Colic lymph node (tissue), 1 donor: Measurements from ENCODE around the genes GTF2I and HIP1.

DNA sequence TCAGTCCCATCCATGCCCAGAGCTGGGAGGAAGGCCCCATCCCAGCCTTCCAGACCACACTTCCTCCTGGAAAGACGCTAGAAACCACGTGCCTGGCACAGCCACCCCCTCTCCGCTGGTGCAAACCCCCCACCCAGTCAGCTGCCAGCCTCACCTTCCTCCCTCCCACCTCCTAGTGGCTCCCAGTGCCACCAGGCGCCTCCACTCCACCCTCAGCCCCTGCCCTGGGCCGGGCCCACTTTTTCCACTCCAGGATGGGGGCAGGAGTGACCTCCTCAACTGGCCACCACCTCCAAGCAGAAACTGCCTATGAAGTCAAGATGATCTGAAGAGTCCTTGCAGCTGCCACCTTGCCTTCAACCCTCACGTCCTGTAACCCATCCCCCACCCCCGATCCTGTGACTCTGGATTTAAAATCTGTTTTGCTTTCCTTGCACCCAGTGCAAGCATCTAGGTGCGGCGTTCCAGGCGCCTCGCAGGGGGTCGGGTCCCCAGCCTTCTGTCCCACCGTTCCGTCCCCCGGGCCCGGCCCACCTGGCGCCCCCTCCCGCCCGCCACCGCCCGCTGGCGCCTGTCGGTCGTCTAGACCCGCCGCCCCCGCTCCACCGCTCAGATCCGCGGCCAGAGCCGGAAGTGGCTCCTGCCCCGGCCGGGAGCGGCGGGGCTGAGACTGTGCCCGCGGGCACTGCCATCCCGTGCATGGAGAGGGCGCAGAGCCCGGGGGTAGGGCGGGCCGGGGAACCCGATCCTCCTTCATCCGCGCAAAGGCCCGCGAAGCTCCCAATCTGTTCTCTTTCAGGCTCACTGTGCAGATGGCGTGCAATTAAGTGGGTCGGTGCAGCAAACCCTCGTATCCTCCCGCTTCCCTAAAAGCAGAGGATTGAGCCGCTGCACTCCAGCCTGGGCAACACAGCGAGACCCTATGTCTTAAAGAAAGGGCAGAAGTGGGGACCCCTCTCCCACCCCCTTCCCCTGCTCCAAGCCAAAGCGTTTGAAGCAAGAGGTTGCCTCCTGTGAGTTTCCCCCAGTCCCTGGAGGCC lies 51.2 kb upstream of the GTF2I start:
- PRO-cap: no peak

- PRO-cap: bidirectional peak, plus-strand start at chr7:74657703, minus-strand start at chr7:74657461; unidirectional peak, plus-strand start at chr7:74657887
Measured at GRCh38 chr7:74657618-74658262, at the start of gene GTF2I. GTF2I (plus strand) TSS chr7:74657718.

- PRO-cap: no peak
Measured at GRCh38 chr7:74710774-74711497, 53.4 kb downstream of the GTF2I start.

- PRO-cap: no peak
Measured at GRCh38 chr7:74993863-74994392, 29.4 kb downstream of the CASTOR2 start.

DNA sequence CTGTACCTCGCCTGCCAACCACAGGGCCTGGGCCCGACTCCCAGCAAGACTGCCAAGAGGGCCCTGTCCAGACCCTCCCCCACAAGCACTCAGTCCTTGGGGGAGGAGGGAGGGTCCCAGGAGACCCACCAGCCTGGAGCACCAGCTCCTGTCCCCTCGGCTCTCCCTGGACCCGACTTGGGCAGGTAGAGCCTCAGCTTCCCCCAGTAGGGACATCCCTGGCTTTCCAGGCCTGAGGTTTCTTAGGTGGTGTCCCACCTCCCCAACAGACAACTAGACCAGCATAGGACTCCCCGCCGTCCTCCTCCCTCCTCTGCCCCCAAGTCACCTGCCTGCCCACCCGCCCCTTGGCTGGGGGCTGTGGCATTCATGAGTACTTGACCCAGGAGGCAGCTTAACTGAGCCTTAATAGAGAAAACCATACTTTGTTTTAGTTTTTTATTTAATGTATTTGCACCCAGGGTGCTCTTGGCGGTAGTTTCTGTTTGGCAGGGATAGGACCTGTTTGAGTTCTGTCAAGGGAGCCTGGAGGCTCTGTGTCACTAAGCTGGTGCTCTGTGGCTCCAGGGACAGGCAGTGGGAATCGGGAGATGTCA lies 48.2 kb downstream of the RCC1L start:
- PRO-cap: no peak

GRCh38 chr7:75030591-75031286 lies 42.9 kb downstream of the RCC1L start:
- PRO-cap: no peak

DNA sequence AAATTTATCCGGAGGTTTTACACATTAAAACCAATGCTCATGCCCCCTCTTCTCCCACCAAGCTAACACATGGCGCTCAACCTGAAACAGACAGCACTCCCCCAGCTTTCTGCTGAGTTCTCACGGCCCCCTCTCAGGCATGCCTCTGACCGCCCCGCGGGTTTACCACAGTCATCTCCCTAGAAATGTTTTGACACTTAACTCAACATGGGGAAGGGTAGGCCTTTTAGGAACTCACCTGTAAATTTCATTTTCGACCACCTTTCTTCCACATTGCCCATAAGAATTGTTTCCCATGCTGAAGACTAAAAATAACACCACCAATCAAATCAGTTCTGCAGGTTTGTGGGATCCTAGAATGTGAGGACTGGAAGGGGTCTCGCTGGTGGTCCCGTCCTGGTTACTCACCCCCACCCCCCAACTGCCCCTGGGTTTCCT lies 9.2 kb downstream of the RCC1L start:
- PRO-cap: no peak

DNA sequence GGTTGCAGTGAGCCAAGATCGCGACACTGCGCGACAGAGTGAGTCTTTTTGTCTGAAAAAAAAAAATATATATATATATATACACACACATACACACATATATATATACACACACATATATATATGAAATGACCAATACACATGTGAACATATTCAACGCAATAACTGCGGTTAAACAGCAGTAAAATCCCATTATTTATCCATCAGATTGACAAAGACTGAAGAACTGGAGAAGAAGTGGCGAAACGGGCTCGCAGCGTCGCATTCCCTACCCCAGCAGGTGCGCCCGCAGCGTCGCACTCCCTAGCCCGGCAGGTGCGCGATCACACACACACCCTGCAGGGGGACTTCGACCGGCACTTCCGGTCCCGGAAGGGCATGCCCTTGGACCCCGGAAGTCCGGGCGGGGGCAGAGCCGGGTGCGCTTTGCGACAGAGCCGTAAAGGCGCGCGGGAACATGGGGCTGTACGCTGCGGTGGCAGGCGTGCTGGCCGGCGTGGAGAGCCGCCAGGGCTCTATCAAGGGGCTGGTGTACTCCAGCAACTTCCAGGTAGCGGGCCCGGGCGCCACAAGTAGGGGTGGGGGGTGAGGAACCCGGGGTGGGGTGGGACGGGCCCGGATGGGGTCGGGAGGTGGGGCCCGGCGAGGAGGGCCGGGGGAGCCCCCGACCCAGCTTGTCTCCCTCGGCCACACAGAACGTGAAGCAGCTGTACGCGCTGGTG lies 14.6 kb downstream of the TRIM73 start:
- PRO-cap: no peak

GRCh38 chr7:75442418-75443284 lies 43.4 kb downstream of the POM121C start:
- PRO-cap: unidirectional peak, minus-strand start at chr7:75442690

DNA sequence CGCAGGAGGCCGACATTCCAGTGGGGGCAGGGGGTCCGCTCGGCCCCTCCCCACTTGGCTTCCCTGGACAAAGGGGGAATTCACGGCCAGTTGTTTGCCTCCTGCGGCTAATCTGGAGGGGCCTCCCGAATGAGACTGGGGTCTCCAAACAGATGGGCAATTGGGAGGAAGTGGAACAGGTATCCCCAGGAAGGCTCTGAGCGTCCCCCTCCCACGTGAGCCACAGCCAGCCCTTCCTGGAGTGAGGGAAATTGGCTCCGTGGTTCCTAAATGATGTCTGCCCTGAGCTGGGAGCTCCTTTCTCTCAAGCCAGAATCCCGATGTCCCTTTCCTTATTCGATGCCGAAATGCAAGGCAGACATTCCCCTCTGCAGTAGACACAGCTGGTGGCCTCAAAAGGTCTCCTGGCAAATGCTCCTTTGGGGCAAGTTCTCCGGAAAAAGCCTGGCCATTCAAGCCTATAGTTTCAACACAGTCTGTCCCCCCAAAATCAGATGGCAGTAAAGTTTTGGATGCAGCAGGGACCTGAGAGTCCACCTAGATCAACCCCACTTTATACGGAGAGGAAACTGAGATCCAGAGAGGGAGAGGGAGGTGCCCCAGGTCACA lies 98.9 kb downstream of the HIP1 start:
- PRO-cap: no peak

GRCh38 chr7:75711364-75712074 lies 27.2 kb downstream of the HIP1 start:
- PRO-cap: no peak

DNA sequence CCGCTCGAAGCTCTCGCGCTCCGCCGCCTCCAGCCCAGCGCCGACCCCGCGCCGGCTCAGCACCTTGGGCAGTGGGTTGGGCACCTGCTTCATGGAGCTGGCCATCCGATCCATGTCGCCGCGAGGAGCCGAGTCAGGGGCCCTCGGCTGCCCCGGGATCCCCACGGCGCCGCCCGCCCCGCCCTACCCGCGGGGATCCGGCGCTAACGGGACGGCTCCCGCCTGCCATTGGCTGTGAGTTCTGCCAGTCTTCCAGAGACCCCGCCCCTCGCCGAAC lies at the start of gene HIP1:
Gene HIP1, minus strand, starts transcription at position 135 of the 277 bp plus-strand sequence.
- PRO-cap: unidirectional peak, minus-strand start at position 135 of the sequence

DNA sequence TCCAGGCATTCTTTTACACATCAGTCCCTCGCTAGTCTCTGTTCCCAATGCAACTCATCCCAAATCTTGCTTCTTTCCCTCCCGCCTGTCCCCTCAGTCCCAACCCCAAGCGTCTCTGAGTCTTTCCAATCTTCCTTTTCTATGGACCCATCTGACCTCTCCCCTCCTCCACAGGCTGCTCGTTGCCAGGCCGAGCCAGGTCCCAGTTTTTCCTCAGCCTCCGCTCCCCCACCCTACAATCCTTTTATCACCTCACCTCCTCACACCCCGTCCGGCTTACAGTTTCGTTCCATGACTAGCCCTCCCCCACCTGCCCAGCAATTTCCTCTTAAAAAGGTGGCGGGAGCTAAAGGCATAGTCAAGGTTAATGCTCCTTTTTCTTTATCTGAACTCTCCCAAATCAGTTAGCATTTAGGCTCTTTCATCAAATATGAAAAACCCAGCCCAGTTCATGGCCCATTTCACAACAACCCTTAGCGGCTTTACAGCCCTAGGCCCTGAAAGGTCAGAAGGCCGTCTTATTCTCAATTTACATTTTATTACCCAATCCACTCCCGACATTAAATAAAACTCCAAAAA lies 8.7 kb upstream of the CCL26 start:
- PRO-cap: no peak

DNA sequence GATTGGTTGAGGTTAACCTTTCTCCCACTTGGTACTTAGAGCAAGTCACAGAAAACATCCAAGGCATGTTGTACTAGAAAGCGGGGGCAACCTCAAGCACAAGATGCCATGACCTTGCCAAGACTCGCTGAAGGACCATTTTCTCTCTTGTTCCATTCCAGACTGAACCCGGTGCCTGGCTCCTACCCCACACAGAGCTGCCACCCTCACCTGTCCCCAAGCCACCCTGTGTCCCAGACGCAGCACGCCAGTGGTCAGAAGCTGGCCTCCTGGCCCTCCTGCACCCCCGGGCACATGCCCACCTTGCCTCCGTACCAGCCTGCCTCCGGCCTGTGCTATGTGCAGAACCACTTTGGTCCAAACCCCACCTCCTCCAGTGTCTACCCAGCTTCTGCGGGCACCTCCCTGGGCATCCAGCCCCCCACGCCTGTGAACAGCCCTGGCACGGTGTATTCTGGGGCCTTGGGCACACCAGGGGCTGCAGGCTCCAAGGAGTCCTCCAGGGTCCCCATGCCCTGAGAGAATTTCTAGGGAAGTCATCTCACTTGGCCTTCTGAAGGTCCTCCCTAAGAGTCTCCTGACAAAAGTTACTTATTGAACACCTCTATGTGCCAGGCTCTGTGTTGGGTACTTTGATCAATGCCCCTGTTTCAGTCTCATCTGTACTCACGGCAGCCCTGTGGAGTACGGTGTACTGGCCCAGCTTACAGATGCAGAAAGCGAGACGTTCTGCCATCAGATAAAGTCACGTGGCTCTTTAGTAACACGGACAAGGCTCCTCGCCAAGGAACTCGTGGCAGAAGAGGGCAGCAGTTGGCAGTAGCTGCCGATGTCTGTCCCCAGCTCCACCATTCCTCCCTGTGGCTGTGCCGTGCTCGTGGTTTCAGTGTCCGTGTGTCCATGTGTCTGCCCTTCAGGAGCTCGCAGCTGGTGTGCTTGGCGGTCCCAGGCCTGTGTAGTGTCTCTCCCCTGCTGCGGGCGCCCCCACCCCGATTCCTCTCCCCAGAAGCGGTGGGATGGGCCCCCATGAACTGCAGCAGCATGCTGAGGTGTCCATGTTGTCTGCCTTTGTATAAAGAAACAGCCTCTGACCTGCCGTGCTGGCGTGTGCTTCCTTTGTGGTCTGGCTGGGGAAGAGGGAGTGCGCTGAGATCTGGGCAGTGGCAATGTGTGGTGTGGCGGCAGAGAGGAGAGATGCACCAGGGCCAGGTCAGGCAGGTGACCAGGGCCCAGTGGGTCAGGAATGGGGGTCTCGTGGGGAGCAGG lies 9.4 kb downstream of the RHBDD2 start:
- PRO-cap: no peak

GRCh38 chr7:75914004-75915012 lies 647 bp upstream of the POR start:
- PRO-cap: bidirectional peak, plus-strand start at chr7:75915157, minus-strand start at chr7:75914910

- PRO-cap: no peak
Measured at GRCh38 chr7:75916510-75916758, 1.5 kb downstream of the POR start.

GRCh38 chr7:75943997-75944315 lies 29.0 kb downstream of the POR start:
- PRO-cap: no peak

DNA sequence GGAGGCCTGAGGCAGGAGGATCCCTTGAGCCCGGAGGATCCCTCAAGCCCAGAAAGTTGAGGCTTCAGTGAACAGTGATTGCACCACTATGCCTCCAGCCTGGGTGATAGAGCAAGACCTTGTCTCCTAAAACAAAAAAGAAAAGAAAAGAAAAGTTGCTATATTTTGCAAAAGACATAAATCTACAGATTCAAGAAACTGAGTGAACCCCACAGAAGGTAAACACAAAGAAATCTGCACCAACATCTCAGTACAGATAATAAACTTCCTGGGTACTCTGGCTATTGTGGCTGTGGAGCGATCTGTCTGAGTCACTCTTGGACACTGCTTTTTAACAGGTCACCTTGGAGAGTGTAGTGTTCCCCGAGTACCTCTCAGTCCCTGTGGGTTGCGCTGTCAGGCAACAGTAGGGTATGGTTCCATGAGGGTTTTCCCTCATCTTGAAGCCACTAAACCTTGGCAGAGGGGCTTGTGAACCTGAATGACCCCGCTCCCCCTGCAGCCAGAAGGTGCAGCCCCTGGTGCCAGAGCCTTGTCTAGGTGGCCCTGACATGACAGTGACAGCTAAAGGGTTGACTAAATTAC lies 30.3 kb downstream of the POR start:
- PRO-cap: no peak

DNA sequence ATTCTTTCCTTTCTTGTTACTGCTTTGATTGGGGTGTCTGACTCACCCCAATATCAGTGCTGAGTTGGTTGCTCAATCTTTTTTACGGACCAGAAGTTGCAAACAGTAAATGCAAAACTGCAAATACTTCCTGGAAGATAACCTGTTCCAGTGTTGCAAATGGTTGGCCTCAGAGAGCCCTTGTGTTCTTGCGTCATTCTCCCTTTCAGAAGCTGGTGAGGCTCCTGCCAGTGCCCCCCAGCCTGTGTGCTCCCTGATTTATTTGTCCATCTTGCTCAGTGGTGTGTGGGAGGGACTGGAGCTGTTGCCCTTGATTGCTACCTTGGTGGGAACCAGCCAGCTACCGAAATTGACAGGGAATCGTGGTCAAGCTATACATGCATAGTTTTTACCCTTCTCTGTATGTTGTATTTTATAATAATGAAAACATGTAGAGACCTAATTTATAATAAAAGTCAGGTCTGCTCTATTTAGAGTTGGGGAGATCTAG lies 30.9 kb downstream of the POR start:
- PRO-cap: no peak

- PRO-cap: no peak
Measured at GRCh38 chr7:75946317-75947005, 31.5 kb downstream of the POR start.